Trachea (tissue), 1 donor: ENCODE measurements around a stretch of chr22.

DNA sequence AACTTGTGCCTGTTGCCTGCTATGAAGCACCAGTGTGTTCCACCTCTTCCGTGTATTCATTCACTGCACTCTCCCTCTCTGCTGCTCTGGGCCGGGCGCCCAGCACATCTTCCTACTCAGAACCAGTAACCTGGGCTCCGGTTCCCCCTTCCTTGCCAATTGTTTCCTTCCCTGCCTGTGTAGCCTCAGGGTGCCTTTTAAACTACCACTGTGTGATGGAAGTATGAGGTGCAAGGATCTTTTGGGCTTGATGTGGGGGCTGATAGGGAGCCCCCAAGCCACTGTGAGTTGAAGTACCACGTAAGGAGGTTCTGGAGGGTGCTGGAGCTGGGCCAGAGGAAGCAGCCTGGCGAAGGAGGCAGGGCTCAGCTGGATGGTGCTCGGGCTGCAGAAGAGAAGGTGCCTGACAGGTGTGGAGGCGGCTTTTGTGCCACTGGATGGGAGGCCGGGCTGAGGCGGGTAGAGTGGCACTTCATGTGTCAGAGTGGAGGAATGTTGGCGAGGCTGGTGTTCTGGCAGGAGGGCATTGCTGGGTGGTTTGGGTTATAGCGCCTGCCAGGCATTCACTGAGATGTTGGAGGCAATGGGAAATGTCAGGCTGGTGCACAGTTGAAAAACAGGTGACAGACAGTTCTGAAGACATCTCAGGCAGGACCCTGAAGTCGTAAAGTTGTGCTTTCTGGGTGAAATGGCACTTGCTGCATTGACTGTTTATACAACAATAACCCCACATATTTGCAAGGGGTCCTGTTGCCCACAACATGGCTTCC is 24.1 kb downstream of the UBE2L3 start:
- PRO-cap: no peak

DNA sequence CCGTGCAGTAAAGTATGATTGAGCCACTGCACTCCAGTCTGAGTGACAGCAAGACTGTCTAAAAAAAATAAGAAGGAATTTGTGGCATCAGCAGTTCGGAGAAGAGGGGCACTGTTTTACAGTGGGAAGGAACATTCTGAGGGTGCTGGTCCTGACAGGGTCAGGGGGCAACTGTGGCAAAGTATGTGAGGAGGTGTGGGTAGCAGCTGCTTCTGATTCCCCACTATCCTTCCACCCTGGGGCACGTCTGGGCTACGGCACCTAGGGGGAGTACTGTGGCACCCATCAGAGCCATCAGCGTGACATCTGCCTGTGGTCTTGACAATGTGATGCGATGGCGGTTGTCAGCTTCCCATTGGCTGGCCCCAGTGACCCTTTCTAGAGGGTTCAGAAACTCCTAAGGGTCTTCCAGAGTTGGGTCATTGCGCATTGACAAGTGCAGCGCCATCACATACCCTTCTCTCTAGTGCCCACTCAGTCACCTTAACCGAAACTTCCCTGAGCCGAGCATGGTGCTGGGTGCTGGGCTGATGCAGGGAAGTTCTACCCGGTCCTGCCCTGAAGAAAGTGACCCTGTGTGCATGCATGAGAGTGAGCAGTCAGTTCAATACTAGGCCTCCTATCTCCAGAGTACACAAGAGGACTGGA is 9.3 kb downstream of the YDJC start:
- PRO-cap: no peak

- PRO-cap: unidirectional peak, minus-strand start at chr22:21652325
These were observed 9.7 kb downstream of the SDF2L1 start for GRCh38 chr22:21651622-21652459.

- PRO-cap: bidirectional peak, plus-strand start at chr22:21657634, minus-strand start at chr22:21657494
These were observed 8.1 kb upstream of the PPIL2 start for GRCh38 chr22:21657374-21658423.

GRCh38 chr22:21671507-21671875 is 5.7 kb downstream of the PPIL2 start:
- PRO-cap: no peak

DNA sequence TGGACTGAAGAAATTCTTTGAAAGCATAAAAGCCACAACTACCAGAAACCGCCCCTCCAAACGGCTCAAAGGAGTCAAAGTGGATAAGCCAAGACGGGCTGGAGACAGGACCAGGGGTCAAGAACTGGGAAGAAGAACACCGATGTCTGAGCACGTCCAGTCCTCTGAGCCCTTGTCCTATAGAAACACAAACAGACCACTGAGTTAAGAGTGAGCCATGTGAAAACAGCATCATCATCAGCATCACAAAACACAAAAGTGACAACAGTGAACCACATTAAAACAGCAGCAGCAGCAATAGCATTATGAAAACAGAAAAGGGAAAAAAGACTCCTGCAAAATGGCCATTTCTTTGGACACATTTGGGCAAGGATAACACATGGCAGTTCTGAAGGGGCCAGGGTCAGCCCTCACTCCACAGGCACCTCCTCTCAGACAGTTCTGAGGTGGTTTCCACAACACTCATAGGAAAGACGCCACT is 28.5 kb upstream of the YPEL1 start:
- PRO-cap: no peak

DNA sequence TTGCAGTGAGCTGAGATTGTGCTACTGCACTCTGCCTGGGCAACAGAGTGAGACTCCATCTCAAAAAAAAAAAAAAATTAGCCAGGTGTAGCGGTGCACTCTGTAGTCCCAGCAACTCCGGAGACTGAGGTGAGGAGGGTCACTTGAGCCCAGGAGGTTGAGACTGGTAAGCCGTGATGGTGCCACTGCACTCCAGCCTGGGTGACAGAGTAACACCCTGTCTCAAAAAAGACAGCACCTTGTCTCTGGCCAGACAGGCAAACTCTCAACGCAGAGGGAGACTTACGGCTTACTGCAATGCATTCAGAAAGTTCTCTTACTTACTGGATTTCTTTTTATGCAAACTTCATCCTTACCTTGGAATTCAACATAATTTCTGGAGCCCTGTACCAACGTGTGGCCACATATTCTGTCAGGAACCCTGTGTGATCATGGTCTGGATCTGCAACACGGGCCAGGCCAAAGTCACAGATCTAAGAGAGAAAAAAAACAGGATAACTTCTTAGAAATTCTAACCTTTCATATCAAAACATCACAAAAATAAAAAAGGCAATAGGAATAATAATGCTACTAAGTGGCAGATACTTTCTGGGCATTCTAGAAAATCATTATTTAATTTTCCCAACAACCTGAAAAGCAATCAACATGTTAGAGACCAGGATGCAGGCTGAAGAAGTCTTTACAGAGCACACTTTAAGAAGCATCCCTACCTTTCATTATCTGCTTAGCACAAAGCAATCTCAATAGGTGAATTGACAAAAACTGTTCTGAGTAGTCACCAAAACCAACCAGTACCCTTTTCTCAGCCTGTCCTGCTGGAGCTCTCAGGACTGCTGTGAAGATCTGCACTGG is 63.3 kb upstream of the YPEL1 start:
- PRO-cap: no peak

DNA sequence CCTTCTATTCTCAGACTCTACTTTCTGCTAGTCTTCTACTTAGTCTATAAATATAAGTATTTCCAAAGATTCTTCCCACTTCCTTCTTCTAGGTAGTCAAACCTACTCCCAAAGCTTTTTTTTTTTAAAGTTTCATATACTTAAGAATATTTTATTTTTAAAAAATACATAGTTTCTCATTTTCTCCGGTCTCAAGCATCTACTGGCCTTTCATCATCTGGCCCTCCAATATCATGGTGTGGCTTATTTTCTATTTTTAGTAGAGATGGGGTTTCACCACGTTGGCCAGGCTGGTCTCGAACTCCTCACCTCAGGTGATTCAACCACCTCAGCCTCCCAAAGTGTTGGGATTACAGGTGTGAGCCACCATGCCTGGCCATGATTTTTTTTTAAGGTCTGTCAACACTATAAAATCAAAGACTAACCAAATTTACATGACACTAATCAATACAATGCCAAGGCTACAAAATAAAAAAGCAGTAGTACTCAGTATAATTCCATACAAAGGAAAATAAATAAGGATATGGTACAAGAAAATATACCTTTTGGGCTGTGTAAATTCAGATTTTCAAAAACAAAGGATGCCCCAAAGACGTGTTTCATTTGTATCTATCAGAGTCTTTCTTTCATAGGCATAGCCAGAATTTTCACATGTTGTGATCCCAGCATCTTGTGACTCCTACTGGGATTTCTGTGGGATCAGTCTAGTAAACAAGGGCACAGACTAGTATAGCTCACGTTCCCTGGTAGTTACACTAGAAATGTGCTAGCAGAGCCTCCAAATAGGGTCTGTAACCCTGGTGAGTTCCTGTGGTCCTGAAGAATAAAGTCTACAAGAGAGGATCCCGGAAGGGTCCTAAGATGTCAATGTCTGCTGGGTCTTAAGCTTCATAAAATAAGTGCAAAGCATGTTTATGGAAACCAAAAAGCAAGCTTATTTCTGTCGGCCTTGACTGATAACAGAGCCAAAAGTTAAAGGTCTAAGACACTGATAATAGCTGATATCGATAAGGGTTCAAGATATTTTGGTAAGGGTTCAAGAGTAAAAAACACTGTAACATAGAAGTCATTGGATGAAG is 64.3 kb upstream of the YPEL1 start:
- PRO-cap: no peak

GRCh38 chr22:21803026-21803625 is 64.3 kb downstream of the MAPK1 start:
- PRO-cap: no peak

GRCh38 chr22:21858260-21859001 is 9.0 kb downstream of the MAPK1 start:
- PRO-cap: no peak

- PRO-cap: bidirectional peak, plus-strand start at chr22:21938081, minus-strand start at chr22:21937823; bidirectional peak, plus-strand start at chr22:21938273, minus-strand start at chr22:21938146
These were observed 14.7 kb downstream of the PPM1F start for GRCh38 chr22:21937724-21938522.

DNA sequence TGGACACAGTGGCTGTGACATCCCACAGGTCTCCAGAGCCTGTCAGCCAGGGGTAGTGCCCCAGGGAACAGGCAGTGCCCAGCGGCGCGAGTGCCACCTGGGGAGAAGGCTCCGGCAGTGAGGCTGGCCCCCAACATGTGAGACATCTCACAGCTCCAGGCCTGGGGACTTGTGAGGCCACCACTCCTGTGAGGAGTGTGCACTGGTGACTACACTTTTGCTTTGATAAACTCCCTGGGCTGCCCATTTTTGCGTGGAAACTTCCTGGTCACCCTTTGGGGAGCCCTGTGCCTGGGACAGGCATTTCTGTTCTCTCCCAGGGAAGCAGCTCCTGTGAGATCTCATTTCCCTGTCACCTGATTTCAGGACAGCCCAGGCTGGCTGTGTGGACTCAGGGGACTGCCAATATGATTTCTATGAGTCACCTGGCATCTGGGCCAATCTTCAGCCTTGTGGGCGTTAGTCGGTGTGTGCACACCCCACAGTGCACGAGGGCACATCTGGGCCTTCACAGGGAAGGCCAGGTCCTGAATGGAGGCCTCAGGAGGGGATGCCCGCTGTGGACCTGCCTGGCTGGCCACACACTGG is 9.1 kb upstream of the PPM1F start:
- PRO-cap: no peak

DNA sequence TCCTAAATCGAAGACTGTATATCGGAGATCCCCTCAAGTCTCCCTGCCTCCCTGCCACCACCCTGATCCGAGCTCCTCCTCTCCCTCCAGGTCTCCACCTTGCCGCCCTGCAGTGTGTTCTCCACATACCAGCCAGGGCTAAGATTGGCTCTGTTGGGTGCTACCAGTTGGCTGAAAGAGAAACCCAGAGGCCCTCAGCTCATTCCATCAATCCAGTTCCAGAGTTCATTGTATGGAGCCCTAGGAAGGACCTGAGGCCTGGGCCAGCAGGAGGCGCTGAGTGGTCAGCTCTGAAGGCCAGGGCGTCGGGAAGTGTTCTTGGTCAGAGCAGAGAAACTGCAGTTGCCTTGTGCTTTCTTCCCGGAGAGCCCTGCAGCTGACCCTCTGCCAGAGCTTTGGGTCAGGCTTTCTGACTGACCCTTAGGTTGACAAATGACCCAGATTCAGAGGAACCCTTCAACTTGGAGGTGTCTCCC is 2.2 kb upstream of the TOP3B start:
- PRO-cap: no peak

DNA sequence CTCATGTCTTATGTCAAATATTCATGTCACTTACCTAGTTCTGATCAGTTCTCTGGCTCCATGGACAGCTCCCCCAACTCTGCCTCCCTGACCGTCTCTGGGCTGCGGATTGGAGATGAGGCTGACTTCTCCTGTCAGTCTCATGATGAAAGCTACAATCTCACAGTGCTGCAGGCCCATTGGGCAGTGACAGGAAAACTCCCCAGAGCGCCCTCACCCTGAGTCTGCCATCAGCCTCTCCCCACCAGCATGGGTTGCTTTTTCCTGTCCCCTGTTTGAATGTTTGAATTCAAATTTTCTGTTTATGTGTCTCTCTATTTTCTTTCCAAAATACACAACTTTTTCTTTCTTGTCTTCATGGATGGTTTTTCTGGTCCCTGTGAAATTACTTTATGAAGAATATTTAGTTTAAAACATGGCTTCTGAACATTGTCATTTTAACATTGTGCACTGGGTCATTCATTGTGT is 63.8 kb upstream of the TOP3B start:
- PRO-cap: no peak

GRCh38 chr22:22161791-22162377 is 82.7 kb upstream of the VPREB1 start:
- PRO-cap: no peak

DNA sequence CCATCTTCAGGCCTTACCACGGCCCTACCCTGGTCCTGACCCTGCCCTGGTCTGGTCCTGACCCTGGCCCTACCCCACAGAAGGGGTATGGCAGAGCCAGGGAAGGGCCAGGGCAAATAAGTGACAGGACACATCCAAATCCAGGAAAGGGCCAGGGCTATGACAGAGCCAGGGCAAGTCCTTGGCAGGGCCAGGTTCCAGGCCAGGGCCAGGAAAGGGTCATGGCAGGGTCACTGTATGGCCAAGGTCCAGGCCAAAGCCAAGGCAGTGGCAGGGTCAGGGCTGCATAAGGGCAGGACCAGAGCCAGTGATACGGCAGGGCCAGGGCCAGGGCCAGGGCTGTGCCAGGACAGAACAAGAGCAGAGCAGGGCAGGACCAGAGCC is 46.4 kb downstream of the VPREB1 start:
- PRO-cap: no peak

GRCh38 chr22:22297521-22298826 is 53.4 kb downstream of the VPREB1 start:
- PRO-cap: bidirectional peak, plus-strand start at chr22:22298142, minus-strand start at chr22:22298087

- PRO-cap: no peak
These were observed 125.3 kb downstream of the VPREB1 start for GRCh38 chr22:22369785-22370451.

DNA sequence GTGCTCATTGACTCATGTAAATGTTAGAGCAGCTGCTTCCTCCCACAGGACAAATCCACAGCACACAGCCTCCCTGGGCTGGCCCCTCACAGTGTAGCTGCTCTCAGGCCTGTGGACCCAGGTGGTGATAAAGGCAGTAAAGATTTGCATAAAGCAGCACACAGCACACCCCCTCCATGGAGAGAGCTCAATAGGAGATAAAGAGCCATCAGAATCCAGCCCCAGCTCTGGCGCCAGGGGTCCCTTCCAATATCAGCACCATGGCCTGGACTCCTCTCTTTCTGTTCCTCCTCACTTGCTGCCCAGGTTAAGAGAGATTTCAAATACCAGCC is 113.8 kb downstream of the ZNF280B start:
- PRO-cap: no peak

GRCh38 chr22:22820459-22821010 is 67.1 kb upstream of the IGLL5 start:
- PRO-cap: no peak